Measurements from ENCODE around the genes PAN2, MIP and SHMT2.

DNA sequence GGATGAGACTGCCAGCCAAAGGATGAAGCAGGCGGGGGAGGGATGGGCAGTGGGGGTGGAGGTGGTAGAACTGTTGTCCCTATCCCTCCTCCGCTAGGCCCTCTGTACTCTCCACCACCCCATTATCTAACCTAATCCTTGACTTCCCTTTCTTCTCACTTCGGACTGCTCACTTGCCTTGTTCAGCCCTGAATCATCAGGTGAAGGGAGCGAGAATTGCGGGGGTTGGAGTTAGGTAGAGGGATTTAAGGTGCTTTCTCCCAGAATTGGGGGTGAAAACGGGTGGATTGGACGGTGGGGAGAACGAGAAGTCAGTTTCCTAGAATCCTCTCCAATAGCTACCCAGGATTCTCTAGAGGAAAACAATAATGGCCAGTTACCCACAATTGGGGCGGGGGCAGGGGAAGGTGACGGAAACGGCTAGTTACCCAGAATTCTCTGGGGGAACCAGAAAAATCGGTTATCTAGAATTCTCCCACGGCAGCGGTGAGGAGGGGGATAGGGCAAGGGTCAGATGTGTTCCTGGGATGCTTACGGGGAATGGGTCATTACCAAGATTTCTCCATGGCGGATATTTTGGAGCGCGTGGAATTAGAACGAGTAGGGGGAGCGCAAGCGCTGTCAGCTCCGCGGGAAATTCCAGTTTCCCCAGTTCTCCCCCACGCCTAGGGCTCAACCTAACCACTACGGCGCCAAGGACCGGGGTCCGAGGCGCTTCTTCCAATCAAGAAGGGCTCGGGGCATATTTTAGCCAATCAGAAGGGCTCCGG lies at the start of gene PAN2:
Gene PAN2 (minus strand): TSS at position 691 of the 770 bp plus-strand sequence.
- PRO-cap: bidirectional peak, plus-strand start outside the sequence, minus-strand start at position 646 of the sequence
- RAMPAGE, long total RNA: no peak
- RRBS: 2% methylated on average over 5 of the region's 31 CpGs

- PRO-cap: bidirectional peak, plus-strand start at chr12:56334179, minus-strand start at chr12:56333955
- RAMPAGE, long total RNA: no peak
- RRBS: 2% methylated on average over 10 of the region's 28 CpGs
These were observed 481 bp upstream of the PAN2 start for GRCh38 chr12:56334080-56334882.

DNA sequence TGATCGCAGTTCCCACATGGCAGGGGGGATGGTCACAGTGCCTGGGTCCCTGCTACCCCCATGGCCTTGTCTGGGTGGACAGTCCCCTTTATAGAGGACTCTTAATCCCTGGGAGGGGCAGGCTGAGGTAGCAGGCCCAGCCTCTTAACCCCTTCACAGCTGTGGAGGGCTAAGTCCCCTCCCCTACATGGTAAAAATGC lies at the start of gene MIP:
Gene MIP (minus strand): TSS at position 62 of the 200 bp plus-strand sequence.
- PRO-cap: no peak
- RAMPAGE, long total RNA: no peak
- RRBS: no CpG with 5 or more reads among the region's 1 CpG

- PRO-cap: no peak
- RAMPAGE, long total RNA: no peak
- RRBS: no CpG with 5 or more reads among the region's 7 CpGs
These were observed 856 bp downstream of the RBMS2 start for GRCh38 chr12:56522142-56523209.

GRCh38 chr12:56639061-56639641 lies 6.6 kb downstream of the ATP5F1B start:
- PRO-cap: no peak
- RAMPAGE, long total RNA: no peak
- RRBS: no CpG with 5 or more reads among the region's 11 CpGs

DNA sequence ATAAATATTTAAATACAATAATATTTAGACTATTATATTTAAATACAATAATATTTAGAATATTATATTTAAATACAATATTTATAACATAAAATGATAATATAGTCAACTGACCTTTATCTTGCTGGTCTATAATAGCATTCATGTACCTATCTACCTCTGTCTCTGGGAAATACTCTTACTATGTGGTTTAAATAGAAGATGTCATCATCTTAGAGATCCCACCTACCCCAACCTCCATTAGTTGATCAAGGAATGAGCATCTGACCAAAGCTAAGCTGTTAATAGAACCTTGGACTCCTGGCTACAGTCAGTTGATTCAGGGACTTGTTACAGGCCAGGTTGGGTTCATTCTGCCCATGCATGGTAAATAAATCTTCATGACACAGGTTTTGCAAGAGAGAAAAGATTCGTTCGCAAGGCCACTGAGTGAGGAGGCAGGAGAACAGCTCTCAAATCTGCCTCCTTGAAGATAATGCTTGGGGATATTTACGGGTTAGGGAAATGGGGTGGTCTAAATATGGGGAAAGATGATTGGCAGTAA lies 19.6 kb downstream of the SDR9C7 start:
- PRO-cap: no peak
- RAMPAGE, long total RNA: no peak
- RRBS: no CpG with 5 or more reads among the region's 3 CpGs

- PRO-cap: no peak
- RAMPAGE, long total RNA: no peak
- RRBS: no CpG with 5 or more reads among the region's 3 CpGs
These were observed 6.5 kb downstream of the STAT6 start for GRCh38 chr12:57104709-57105093.

GRCh38 chr12:57109968-57111097 lies 829 bp downstream of the STAT6 start:
- PRO-cap: bidirectional peak, plus-strand start at chr12:57110387, minus-strand start at chr12:57110268
- RAMPAGE, long total RNA: no peak
- RRBS: no CpG with 5 or more reads among the region's 31 CpGs

GRCh38 chr12:57145606-57146172 lies 17.4 kb downstream of the LRP1 start:
- PRO-cap: no peak
- RAMPAGE, long total RNA: no peak
- RRBS: 63% methylated on average over 1 of the region's 9 CpGs

DNA sequence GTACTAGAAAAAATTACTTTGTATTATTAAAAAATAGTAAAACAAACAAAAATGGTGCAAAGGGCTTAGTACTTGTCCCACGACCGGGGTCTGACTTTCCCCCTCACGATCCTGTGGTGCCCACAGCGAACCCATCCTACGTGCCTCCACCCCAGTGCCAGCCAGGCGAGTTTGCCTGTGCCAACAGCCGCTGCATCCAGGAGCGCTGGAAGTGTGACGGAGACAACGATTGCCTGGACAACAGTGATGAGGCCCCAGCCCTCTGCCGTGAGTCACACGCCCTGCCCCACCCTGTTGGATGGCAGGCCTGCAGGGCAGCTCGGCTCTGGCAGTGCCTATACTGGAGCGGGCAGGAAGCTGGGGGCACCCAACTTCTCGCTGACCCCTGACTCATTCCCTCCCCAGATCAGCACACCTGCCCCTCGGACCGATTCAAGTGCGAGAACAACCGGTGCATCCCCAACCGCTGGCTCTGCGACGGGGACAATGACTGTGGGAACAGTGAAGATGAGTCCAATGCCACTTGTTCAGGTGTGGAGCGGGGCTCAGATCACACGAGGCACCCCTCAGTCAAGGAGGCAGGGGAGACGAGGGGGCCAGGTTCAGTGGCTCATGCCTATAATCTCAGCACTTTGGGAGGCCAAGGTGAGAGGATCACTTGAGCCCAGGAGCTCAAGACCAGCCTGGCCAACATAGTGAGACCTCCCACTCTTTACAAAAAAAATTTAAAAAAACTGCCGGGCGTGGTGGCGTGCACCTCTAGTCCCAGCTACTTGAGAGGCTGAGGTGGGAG lies 37.6 kb downstream of the LRP1 start:
- PRO-cap: no peak
- RAMPAGE, long total RNA: no peak
- RRBS: no CpG with 5 or more reads among the region's 28 CpGs

- PRO-cap: no peak
- RAMPAGE, long total RNA: no peak
- RRBS: no CpG with 5 or more reads among the region's 13 CpGs
These were observed 41.1 kb downstream of the LRP1 start for GRCh38 chr12:57169389-57169860.

GRCh38 chr12:57193415-57193759 lies 23.2 kb upstream of the NXPH4 start:
- PRO-cap: no peak
- RAMPAGE, long total RNA: no peak
- RRBS: no CpG with 5 or more reads among the region's 12 CpGs

DNA sequence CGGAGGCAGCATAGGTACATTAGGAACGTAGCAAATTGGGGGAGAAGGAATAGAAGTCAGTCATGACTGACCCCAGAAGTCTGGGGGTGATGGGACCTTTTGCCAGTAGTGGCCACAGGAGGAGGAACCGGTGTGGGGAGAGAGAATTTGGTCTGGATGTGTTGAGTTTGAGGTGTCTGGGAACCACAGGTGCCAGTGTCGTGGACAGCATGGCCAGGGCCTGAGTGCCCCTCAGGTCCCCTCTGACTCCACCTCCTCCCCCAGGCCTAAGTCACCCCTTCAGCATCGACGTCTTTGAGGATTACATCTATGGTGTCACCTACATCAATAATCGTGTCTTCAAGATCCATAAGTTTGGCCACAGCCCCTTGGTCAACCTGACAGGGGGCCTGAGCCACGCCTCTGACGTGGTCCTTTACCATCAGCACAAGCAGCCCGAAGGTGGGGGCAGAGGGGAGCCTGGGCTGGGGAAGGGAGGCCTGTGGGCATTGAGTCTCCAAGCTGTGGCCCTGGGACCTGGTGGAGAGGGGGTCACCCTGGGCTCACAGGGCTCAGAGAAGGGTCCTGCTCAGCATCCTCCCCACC lies 7.1 kb upstream of the NXPH4 start:
- PRO-cap: no peak
- RAMPAGE, long total RNA: no peak
- RRBS: no CpG with 5 or more reads among the region's 10 CpGs

GRCh38 chr12:57210675-57211758 lies 5.6 kb upstream of the NXPH4 start:
- PRO-cap: no peak
- RAMPAGE, long total RNA: no peak
- RRBS: 78% methylated on average over 9 of the region's 32 CpGs

DNA sequence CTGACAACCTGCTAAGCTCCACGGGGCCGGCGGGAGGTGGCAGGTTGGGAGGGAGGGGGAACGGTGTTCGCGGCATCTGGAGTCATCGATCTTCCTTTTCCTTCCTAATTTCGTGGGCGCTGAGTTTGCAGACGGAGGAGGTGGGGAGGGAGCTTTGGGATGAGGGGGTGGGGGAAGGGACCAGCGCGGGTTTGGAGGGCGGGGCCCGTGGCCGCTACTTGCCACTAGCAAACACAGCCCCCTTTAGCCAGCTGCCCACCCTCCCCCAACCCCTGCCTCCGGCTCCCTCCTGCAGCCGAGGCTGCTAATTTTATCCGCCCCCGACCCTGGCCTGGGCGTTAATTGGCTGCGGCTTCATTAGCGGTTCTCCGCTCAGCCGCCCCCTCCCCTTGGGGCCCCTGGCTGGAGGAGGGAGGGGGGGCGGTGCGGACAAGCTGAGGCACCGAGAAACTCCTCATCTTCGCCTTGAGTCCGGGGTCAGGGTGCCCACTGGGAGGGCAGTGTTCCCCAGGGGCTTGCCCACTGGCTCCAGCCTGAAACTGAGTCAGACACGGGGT lies 2.6 kb upstream of the SHMT2 start:
- PRO-cap: no peak
- RAMPAGE, long total RNA: no peak
- RRBS: no CpG with 5 or more reads among the region's 30 CpGs

GRCh38 chr12:57229403-57229869 lies at the start of gene SHMT2:
Gene SHMT2, plus strand, starts transcription at chr12:57229711.
- PRO-cap: unidirectional peak, plus-strand start at chr12:57229711
- RAMPAGE, long total RNA: no peak
- RRBS: no CpG with 5 or more reads among the region's 22 CpGs

DNA sequence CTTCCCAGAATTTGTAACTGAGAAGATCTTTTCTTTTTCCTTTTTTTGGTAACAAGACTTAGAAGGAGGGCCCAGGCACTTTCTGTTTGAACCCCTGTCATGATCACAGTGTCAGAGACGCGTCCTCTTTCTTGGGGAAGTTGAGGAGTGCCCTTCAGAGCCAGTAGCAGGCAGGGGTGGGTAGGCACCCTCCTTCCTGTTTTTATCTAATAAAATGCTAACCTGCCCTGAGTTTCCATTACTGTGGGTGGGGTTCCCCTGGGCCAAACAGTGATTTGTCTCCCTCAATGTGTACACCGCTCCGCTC lies 2.5 kb downstream of the NDUFA4L2 start:
- PRO-cap: no peak
- RAMPAGE, long total RNA: no peak
- RRBS: no CpG with 5 or more reads among the region's 4 CpGs

GRCh38 chr12:57237940-57238954 lies 1.3 kb upstream of the NDUFA4L2 start:
- PRO-cap: no peak
- RAMPAGE, long total RNA: no peak
- RRBS: 3% methylated on average over 12 of the region's 66 CpGs

DNA sequence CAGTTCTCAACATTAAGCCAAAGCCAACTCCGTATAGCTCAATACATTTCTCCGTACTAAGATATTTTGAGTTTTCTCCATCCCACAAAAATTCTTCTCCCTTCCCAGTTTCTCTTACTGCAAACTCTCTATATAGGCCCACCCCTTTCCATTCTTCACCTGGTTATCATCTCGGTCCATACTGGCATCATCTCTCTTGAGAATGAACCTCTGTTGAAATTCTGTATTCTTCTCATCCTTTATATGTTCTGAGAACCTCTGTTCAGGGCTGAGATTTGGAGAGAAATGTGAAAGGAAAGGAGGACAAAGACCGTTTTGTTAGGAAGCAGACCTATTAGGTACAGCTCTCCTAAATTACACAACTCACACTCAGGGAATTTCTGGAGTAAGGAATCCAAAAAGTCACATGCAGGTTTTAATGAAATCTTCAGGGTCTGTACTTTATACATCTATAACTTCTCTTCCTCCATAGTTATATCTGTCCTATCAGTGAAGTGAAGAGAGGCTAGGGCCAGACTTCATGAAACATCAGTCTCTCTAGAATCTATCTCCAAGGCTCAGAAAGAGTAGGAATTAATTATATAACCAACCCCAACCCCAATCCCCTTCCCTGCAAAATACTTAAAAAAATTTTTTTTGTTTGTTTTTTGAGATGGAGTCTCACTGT lies 44.4 kb upstream of the STAC3 start:
- PRO-cap: no peak
- RAMPAGE, long total RNA: no peak
- RRBS: no CpG with 5 or more reads among the region's 4 CpGs

GRCh38 chr12:57297640-57298311 lies 46.8 kb upstream of the STAC3 start:
- PRO-cap: no peak
- RAMPAGE, long total RNA: no peak
- RRBS: no CpG with 5 or more reads among the region's 4 CpGs

Measured in lung (tissue), 4 donors.